Non-pigmented ciliary epithelial cell (primary cell): ENCODE data around the gene SULT1C2.

- RRBS: no CpG with 5 or more reads among the region's 4 CpGs
Observed at GRCh38 chr2:106816969-106817532, 68.9 kb downstream of the ST6GAL2 start.

DNA sequence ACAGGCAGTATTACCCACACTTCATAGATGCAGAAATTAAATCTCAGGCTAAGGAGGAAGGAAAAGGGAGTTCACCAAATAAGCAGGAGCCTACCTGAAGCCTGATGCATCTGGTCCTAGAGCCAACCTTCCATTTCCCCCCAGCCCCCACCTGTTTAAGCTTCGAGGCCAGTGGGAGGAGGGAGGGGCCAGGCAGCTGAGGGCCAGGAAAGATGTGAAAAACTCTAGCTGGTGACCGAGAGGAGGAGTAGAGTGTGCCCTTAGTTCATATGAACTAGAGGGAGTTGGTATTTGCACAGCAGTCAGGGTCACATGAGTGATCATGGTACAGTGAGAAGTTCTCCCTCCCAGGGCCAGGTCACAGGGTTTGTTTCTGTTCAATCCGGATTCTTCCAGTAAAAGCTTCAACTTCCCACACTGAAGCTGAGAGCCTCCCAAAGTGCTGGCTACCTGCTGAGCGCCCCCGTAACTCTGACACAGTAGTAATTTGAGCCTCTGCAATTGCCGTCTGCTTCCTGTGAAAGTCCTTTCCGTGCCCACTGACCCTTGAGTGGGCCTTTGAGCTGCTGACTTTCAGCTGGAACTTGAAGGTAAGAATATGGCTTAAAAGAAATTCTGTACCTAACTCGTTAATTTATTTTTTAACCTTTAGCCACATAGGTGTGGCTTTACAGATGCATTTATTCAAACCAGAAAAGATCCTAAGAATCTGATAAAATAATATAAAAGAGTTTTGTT, at the start of gene SULT1C2:
TSS of gene SULT1C2 (plus strand) at position 415 of the 738 bp plus-strand sequence.
- RRBS: no CpG with 5 or more reads among the region's 8 CpGs

DNA sequence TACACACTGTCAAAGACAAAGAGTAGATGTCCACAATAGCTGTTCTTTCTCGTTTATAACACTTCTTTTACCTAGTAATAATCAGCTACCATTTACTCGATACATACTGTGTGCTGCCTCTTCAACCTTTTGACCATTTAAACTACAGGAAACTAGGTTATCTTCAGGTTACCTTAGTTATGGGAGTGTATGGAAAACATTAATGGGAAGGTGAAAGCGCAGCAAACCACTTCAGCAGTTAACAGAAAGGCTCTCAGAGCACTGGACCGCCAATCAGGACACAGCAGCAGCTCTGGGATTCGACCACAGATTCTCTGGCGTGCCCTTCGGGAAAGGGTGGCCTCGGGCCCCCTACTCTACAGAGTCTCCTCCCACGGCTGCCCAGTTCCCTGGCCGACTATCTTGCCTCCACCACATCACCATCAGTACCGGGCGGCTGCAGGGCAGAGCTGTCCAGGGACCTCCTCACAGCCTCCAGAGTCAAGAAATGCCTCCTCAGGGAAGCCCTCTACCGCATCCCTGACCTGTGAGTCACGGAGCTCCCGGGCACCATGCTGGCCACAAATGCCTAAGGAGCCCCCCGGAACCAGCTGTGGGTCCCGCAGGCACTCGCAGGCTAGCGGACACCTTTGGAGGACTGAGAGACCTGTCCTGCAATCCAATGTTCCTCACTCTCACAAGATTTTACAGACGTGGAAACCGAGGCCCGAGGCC, 611 bp upstream of the GCC2 start:
- RRBS: no CpG with 5 or more reads among the region's 22 CpGs

DNA sequence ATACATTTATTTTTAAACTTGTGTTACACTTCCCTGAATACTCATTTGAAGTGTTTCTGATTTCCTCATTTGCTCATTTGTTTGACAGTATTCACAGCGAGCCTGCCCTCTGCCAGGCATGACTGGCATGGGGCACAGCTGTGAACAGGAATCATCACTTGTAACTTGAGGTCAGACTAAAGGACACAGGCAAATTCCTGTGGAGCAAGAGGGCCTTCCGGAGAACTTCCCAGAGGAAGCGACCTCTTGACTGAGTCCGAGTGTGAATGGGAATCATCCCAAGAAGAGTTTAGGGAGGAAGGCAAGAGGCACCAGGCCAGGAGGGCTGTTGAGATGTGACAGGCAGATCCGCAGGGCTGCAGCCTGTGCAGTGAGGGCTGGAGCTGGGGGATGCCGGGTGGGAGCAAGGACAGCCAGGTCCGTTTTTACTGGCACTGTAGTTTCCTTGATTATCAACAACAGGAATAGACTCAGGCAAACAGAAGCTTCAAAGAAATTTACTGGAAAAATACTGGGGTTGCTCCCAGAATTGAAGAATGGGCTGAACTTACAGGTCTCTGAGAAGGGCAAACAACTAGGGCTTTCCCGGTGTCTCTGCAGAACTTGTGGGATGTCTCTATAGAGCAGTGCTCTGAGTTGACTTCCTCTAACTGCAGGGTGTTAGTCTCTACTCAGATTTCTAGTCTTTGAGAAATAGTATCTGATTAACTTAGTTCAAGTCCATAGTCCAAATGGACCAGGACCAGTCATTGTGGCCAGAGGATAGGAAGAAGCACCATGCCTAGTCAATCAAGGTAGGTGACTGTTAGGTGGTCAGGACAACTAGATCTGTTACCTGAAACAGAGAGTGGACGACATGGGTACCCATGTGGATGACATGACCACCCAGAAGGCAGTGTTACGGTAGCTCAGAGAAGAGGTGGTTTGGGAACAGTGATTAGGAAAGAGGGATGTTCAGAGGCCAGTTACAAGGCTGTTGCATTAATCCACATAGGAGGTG, 45.6 kb downstream of the LIMS1 start:
- RRBS: no CpG with 5 or more reads among the region's 10 CpGs

- RRBS: no CpG with 5 or more reads among the region's 5 CpGs
Observed at GRCh38 chr2:108637234-108637674, 82.0 kb upstream of the RANBP2 start.

GRCh38 chr2:108654001-108654399, 65.3 kb upstream of the RANBP2 start:
- RRBS: no CpG with 5 or more reads among the region's 5 CpGs

DNA sequence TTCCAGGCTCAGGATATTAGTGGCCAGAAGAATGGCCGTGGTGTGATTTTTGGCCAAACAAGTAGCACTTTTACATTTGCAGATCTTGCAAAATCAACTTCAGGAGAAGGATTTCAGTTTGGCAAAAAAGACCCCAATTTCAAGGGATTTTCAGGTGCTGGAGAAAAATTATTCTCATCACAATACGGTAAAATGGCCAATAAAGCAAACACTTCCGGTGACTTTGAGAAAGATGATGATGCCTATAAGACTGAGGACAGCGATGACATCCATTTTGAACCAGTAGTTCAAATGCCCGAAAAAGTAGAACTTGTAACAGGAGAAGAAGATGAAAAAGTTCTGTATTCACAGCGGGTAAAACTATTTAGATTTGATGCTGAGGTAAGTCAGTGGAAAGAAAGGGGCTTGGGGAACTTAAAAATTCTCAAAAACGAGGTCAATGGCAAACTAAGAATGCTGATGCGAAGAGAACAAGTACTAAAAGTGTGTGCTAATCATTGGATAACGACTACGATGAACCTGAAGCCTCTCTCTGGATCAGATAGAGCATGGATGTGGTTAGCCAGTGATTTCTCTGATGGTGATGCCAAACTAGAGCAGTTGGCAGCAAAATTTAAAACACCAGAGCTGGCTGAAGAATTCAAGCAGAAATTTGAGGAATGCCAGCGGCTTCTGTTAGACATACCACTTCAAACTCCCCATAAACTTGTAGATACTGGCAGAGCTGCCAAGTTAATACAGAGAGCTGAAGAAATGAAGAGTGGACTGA, 20.1 kb upstream of the CCDC138 start:
- RRBS: no CpG with 5 or more reads among the region's 11 CpGs

GRCh38 chr2:108771719-108772276, 14.8 kb upstream of the CCDC138 start:
- RRBS: no CpG with 5 or more reads among the region's 4 CpGs

DNA sequence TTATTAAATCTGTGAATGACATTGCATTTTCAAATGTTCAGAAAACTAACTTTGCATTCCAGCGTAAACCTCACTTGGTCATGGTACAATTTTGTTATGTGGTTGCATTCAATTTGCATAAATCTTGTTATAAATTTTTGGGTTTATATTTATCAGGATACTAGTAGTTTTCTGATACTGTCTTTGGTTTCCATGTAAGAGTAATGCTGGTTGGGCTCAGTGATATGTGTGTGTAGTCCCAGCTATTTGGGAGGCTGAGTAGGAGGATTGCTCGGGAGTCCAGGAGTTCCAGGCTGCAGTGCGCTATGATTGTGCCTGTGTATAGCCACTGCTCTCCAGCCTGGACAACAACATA, 12.5 kb upstream of the CCDC138 start:
- RRBS: no CpG with 5 or more reads among the region's 3 CpGs

DNA sequence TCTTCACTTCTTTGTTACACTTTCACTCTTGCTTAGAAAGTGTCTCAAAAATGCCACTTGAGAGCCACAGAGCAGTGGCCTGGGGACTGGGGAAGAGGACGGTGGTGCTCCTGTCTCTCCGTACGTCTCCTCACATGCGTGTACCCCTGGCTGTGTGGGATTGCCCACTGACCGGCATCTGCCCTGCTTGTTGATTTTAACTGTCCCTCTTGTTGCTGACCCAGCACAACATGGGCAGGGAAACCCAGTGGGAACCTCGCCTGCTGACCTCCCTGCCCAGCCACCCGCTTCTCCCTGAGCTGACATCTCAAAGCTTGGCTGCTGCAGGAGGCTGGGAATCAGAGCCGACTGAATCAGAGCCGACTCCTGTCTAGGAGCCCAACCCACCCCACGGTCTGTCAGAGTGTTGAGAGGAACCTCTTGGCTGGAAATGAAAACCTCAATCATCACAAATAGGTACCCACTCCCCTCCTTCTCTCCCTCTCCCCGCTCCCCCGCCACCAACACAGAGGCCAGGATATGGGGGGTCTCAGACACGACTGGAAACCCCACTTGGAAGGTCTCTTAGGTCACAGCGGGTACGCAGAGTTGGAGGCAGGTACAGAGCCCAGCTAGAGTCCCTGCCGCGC, 944 bp downstream of the EDAR start:
- RRBS: no CpG with 5 or more reads among the region's 17 CpGs

DNA sequence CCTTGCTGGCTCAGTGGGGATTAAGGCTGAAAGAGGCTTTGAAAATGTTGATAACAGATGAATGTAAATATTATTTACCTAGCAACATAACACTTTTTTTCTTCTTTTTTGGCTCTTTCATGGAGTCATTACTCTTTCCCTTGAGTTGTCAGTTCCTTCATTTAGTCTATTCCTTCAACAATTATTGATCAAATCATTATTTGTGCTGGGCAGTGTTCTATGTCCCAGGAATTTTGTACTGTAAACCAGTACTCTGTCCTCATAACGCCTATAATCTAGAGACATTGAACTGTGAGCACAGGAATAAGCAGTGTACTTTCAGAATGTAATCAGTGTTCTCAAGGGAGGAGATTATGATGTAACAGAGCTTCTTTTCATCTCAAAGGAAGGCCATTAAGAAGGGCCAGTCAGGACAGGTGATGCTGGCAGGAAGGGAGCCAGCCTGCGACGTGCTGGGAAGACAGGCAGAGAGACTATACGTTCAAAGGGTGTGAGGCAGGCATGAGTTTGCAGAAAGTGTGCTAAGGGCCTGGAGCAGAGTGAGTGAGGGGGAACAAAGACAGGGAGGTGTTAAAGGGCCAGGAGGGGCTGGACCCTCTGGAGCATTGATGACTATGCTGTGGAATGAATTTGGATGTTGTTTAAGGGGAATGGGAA, 59.2 kb upstream of the SH3RF3 start:
- RRBS: no CpG with 5 or more reads among the region's 4 CpGs

DNA sequence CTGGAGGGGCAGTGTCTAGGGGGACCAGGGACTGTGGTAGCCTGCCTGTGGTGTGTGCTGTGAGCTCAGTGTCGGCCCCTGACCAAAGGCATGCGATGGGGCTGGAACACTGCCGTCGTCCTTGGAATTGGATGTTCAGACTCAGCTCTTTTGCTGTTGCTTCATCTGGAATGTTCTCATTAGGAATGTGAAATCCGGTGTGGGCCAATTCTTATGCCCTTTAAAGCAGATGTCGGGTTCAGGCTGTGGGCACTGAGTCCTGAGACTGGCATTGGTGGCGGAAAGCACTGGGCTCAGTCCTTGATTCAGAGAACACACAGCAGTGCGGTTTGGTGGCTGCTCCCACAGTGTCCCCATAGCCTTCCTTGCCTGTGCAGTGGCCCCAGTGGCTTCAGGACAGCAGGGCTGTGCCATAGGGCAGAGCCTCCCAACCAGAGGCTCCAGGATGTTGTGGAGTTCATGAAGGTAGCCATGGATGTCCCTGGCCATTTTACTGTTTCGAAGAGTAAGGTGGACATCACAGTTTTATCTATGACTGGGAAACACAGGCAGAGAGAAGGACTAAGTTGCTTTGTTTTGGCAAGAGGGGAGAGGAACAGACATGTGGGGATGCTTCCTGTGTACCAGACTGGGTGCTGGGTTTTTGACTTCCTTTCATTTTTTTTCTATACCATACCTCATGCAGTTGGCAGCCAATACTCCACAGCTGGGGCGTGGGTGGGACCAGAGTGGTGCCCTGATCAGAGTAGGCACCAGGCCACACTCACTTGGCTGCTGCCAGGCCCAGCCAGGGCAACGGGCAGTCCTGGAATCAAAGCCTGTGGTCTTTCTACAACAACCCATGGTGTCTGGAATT, 44.9 kb downstream of the SH3RF3 start:
- RRBS: no CpG with 5 or more reads among the region's 11 CpGs

- RRBS: no CpG with 5 or more reads among the region's 9 CpGs
Observed at GRCh38 chr2:109230677-109231323, 101.8 kb downstream of the SH3RF3 start.

- RRBS: no CpG with 5 or more reads among the region's 17 CpGs
Observed at GRCh38 chr2:109332218-109333040, 203.4 kb downstream of the SH3RF3 start.

GRCh38 chr2:109560263-109561402, 53.1 kb downstream of the SEPTIN10 start:
- RRBS: no CpG with 5 or more reads among the region's 6 CpGs

DNA sequence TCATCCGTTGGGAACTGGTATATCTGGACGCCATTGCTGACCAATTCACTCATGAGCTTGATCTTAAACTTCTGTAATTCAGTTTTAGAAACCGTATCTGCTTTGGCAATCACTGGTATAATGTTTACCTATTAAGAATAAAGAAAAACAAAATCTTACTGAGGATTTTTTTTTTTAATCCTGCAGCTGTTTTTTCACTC, 46.0 kb downstream of the SEPTIN10 start:
- RRBS: no CpG with 5 or more reads among the region's 3 CpGs

DNA sequence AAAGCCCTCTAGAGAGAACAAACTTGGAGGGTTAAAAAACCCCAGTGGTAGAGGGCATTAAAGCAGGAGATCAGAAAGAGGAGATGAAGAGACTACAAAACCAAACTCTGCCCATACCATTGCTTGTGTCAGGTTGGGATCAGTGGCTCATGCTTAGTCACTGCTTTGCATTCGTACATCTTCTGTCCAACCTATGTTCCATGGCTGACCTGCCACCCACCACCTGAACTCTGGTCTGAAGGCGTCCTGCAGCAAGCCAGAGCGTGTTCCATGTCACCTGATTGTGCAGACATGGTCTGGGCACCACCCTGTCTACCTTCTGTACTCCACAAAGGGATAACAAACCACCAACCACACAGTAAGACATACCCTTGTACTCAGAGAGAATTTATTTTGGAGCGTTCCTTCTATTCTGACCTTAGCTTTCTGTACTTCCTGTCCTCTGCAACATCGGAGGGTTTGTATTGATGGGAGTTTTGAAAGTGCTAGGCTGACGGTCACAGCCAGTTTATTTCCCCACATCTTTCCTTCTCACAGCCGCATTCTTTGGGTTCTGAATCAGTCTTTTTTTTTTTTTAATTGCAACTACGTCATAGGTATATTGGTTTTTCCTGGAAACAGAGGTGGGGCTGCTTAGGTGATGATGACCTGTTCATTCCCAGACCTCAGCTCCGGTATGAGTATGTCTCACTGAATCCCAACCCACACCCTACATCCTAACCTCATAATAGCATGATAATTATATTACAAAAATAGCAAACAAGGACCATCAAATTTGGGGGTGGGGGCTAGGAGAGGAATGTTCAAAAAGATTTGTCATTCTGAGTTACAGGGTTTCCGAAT, 88.3 kb downstream of the SOWAHC start:
- RRBS: no CpG with 5 or more reads among the region's 10 CpGs

GRCh38 chr2:109760226-109760503, 33.9 kb upstream of the RGPD5 start:
- RRBS: no CpG with 5 or more reads among the region's 34 CpGs

DNA sequence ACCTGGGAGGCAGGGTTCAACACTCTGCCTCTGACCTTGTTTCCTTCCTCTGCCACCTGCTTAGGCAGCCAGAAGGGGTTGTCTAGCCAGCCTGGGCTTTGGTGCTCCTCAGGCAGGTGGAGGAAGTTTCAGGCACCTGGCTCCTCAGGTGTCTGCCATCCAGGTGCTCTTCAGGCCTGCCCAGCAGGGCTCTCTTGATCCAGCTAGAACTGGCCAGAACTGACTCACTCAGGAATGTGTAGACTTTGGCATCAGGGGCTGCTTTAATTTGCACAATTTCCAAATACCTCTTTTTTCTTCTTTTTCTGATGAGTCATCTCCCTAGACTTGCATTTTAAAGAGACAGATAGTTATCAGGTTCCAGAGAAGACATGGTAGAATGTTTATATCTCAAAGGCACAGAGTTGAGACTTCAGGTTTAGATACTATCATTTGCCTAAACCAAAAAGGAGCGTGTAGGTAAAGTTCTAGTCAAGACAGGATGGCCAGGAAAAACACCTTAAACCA, 101.0 kb downstream of the LIMS3 start:
- RRBS: no CpG with 5 or more reads among the region's 1 CpG